Parietal lobe (tissue), 2 donors: Measurements from ENCODE around the gene TSPAN9.

- RAMPAGE, long total RNA = no peak
These were observed at the start of gene TSPAN9 for GRCh38 chr12:3076523-3077776. TSS of gene TSPAN9 (plus strand) at chr12:3077379.

- RAMPAGE, long total RNA = no peak
These were observed 23.0 kb downstream of the TSPAN9 start for GRCh38 chr12:3100139-3100692.

GRCh38 chr12:3122970-3123401, 45.8 kb downstream of the TSPAN9 start:
- RAMPAGE, long total RNA = no peak

GRCh38 chr12:3158723-3159444, 81.7 kb downstream of the TSPAN9 start:
- RAMPAGE, long total RNA = no peak

GRCh38 chr12:3199448-3199882, 122.3 kb downstream of the TSPAN9 start:
- RAMPAGE, long total RNA = no peak

- RAMPAGE, long total RNA = no peak
These were observed 128.8 kb downstream of the TSPAN9 start for GRCh38 chr12:3205778-3206631.

- RAMPAGE, long total RNA = no peak
These were observed 173.9 kb downstream of the TSPAN9 start for GRCh38 chr12:3251094-3251503.

GRCh38 chr12:3252188-3252851, 175.1 kb downstream of the TSPAN9 start:
- RAMPAGE, long total RNA = no peak

DNA sequence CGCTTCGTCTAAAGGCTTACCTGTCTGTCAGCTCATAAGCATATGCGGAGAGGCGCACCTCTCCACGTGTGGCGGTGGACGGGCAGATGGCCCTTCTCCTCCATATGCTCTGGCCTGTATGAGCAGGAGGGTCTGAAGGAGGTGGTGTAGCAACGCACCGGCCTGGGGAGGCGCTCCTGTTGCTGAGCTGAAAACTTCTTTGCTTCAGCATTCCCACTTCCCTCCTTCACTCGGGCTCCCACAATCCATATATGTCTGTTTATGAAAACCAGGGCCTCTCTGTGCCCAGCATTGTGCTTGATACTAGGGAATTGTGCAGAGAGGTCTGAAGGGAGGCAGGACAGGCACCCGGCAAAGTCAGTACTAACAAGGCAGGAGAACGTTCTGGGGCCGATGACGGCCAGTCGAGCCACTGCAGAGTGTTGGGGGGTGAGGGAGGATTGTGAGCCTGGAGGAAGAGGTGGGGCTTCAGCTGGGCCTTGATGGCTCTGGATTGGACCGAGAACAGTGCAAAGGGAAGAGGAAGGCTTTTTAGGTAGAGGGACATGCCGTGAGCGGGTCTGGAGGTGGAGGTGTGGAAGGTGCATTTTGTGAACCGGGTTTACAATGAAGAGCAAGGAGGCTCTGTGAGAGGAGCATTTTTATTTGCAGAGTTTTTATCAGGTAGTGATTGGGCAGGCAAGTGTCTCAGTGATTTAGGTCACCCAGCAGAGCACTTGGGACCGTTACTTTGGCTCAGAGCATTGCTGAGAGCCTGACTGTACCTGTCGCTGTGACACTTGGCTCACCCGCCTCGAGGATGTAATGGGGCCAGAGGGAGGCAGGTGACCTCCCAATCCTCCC, 186.4 kb downstream of the TSPAN9 start:
- RAMPAGE, long total RNA = no peak

DNA sequence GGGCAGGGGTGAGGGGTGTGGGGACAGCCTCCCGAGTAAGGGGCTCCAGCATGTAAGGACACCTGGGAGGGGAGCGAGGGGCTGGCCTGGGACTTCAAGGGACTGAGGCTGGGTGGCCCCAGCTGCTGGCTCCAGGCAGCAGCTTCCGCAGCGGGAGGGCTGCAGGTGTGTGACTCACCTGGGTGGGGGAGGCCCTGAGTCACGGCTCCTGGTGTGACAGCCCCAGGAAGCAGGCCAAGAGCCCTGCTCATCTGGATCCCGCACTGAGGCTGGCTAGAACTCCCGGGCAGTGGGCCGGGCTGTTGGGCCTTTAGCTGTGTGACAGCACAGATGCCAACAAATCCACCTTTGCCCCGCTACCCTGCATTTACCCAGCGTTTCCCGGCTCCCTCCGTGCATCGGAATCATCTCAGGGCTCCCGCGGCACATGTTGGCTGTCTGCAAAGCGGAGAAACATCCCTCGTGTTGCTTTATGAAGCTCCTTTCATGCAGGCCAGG, 180.0 kb upstream of the PRMT8 start:
- RAMPAGE, long total RNA = no peak

DNA sequence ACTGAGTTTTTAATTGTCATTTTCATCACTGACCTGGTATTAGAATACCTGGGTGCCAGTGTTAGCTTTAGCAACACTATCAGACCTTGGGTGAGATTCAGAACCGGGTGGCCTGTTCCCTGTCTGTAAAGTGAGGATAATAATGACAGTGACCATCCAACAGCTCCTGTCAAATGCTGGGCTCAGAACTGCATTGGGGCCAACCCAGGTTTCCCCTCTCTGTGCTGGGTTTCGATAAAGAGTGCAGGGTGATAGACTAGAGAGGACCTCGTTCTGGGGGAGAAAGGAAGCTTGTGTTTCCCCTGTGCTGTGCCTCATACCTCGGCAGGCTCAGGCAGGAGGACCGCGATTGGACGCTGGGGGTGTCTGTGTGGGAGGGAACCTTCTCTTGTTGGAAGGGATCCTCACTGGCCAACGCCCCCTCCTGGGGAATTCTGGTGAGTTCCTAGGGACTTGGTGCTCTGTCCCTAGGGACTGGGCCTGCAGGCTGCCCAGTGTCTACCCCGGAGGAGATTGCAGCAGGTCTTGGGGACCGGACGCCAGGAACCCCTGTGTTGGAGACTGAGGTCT, 157.5 kb upstream of the PRMT8 start:
- RAMPAGE, long total RNA = no peak

DNA sequence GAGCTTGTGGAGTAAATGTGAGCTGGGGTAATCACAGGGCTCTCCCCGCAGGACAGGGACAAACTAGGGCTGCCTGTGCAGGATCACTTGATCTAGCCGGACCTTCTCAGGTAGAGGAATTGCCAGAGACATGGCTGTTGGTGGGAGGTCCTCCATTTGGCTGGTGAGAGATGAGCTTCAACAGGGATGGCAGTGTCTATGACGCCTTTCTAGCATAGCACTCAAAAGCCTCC, 75.2 kb upstream of the PRMT8 start:
- RAMPAGE, long total RNA = no peak

GRCh38 chr12:3461323-3461768, 29.7 kb upstream of the PRMT8 start:
- RAMPAGE, long total RNA = no peak

- RAMPAGE, long total RNA = no peak
These were observed 73.9 kb downstream of the CRACR2A start for GRCh38 chr12:3678944-3679484.

DNA sequence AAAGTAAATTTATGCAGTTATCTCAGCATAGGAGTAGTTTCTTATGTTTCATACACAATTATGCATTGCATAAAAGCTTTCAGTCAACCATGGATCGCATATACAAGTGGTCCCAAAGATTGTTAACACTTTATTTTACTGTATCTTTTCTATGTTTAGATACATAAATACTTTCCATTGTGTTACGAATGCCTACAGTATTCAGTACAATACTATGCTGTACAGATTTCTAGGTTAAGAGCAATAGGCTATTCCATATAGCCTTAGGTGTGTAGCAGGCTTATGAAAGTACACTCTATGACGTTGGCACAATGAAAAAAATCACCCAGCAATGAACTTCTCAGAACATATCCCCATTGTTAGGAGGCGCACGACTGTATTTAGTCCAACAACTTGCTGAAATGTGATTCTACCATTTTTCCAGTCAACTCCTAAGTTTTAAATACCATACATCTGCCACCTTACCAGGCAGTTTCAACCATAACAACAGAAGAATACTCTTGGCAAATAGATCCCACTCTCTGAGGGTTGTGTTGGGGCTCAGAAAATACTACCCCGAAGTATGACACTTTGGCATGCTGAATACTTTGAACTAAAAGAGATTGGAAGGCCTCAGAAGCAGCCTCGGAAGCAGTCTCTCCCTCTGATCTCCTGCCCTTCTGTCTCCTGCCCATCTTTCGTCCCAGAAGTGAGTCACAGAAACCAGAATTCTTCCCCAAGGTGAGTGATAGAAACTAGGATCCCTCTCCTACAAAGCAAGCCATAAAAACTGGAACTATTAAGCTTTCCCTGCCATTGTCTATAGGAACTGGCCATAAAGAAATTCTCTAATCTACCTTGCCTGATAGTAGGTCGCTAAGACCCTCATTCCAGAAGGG, 1.7 kb downstream of the PARP11 start:
- RAMPAGE, long total RNA = no peak

DNA sequence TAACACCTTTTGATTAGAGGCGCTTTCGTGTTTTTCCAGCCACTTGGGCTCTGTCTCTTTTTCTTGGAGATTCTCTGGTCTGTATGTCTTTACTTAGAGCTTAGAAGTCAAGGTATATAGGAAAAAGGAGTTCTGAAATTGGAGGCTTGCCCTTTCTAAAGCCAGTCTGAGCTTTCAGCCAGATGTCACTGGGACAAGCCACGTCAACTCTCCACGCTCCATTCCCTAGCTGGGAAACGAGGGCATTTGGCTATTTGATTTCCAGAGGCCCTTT, 20.9 kb downstream of the CCND2 start:
- RAMPAGE, long total RNA = no peak

- RAMPAGE, long total RNA = no peak
These were observed 12.8 kb upstream of the FGF23 start for GRCh38 chr12:4392126-4392877.

DNA sequence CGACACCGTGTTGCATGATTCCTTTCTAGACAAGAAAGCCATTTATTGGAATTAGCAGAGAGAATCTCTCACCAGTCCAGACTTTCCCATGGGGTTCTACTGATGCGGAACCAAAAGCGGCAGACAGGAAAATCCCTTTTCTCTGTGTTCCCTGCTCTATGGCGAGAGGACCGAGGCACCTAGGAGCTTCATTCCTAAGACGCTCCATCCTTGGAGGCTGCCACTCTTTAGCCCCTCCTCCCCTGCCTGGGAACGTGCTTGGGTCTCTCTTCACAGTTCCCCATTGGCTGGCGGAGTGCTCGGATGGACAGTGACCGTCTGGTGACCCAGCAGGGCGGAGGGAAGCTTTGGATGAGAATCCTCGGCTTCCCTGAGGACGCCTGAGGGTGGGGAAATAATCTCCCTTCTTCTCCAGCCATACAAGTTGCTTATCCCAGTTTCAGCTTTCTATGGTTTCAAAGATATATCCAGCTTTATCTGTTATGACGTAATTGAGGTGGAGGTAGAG, 37.3 kb downstream of the KCNA5 start:
- RAMPAGE, long total RNA = no peak

DNA sequence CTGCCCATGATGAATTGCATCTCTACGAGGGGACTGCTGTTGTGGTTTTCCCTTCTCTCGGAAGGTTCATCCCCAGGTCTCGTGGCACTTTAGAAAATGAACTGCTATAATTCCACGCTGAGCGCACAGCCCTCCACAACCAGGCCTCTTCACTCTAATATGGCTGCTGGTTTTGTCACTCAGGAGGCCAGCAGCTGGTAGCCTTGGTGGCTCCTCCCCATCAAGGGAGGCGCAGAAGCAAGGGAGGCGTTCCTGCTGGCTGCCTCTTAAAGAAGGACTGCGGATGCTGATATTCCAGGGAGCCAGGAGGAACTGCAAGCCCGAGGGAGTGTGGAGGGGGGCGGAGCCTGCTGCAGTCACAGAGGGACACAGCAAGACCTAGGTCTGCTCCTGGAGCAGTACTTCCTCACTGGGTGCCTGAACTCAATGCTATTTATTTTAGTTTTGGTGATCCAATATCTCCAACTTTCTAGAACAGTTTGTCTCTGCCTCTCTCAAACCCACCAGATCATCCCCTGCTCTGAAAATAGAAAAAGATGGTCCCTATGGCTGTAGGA, 158.2 kb downstream of the KCNA5 start:
- RAMPAGE, long total RNA = no peak

DNA sequence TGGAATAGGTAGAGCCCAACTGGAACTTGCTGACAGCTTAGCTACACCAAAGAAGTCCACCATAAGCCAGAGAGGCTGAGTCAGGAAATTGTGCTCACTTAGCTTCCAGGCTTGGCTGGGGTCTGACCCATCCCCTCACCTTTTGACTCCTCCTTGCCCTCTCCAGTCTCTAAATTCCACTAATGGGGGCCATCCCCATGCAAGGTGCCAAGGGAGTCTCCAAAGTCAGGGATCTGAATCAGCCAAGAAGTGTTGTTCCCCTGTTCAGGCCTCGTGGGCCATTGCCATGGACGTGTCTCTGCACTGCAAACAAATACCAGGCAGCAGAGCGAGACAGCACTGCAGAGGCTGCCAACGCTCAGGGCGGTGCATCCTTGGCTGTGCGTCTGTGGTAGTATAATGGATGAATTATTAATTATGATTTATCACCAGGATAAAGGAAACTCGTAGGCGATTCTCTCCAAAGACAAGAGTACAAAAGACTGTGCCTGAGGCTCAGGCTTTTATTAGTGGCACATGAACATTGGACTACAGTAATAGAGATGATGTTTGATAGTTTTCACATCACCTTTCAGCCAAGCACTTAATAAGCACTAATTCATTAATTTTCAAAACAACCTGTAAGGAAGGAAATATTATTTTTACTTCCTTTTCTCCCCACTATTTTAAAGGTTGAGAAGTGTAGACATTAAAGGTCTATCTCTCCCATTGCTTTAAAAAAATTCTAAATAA, 122.2 kb upstream of the NTF3 start:
- RAMPAGE, long total RNA = no peak